Thoracic aorta (tissue), 1 donor: ENCODE results near the gene MBD1.

DNA sequence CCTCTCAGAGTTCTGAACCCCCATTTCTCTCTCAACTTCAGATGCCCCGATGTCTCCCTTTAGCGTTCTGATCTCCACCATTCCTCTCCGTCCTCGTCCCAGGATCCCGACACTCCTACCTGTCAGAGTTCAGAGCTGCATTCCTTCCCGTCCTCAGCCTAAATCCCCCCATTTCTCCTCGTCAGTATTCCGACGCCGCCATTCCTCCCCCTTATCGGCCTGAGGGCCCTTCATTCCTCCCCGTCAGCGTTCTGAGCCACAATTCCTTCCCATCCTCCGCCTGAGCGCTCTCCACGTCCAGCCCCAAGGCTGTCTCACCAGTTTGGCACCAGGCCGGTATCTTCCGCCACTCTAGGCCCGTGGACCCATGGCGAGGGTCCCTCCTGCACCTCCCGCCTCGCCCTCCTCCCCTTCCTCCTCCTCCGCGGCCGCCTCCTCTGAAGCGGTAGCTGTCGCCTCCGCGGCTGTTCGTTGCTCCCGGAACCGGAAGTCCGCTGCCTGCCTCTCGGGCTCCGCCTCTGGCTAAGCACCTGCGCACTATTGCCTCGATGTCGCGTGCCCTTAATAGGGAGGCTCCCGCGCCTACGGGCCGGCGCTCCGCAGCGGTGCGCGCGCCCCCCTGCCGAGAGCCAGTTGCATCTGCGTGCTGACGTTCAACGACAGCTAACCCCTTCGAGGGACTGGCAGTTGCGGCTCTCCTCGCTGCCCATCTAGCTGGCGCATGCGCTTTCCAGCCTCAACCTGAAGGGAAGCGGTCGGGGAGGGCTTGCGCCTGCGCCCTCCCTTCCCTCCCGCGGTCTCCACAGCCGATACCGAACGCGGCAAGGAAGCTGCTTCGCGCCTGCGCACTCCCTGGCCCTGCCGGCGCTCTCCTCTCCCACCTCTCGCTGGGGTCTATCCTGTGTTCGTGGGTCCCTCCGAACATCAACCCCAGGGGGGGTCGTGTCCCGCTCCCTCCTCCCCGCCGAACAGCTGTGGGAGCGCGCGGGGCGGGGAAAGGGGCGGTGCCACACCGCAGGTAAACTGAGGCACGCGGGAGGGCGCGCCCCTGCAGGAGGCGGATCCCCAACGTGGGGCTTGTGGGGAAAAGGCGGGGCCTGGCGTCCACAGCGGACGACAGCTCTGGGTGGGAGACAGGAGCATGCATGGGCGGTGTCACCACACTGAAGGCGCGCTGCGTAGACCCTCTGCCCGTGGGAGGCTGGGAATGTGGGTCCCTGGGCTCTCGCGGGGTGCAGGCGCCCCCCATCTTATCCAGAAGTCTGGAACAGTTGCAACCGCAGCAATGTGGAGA is at the start of gene MBD1:
TSS of gene MBD1 (minus strand) at position 479 of the 1,294 bp plus-strand sequence.
- RAMPAGE, long total RNA: start-site peak on the minus strand centred at position 444 of the sequence, 59 bp wide, 86 reads

DNA sequence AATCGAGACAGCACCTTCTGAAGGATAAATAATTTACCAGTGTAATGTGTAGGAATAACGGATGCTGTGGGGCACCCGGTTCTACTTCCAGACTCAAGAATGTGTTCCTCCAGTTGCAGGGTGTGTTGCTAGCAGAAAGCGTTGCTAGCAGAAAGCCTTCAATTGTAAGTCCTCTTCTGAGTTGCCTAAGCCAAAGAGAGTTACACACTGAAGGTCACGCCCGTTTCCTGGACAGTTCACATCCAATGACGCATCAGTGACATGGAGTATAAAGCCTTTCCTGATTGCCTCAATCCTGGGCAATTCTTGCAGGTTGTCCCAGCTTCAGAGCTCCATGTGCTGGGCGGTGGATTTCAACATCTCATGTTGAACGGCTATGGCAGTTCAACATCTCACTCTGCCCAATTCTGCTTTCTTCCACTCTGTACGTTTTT is 20.6 kb upstream of the CXXC1 start:
- RAMPAGE, long total RNA: no peak

GRCh38 chr18:50401966-50402524 is 27.2 kb downstream of the SKA1 start:
- RAMPAGE, long total RNA: no peak

DNA sequence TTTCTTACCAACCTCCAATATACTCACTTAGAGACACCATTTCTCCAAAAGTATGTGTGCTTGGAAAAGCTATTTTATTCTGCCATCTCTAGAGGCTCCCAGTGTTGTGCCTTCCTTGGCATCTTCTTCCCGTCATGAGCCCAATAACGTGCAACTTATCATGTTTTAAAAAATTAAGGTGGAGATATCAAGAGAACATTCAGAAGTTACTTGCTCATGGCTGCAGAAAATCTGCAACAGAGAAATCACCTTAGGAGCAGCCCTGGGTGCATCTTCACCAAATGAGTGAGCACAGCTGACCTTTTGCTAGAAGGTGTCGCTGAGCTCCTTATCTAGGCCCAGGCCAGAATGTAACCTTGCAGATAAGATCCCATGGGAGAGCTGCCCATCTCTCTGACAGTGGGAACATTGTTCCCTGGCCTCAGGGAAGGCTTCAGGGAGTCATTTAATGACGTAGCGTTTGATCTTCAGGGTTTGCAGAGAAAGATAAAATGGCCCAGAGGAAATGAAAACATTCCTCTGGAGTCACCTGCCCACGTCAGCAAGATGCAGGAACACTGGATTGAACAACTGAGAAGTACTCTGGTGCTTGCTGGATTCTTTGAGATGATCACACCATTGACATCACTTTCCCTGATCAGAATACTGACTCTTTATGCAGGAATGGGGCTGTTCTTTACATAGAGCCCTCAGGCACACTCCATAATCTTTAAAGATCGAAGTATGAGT is 51.5 kb downstream of the MAPK4 start:
- RAMPAGE, long total RNA: no peak

DNA sequence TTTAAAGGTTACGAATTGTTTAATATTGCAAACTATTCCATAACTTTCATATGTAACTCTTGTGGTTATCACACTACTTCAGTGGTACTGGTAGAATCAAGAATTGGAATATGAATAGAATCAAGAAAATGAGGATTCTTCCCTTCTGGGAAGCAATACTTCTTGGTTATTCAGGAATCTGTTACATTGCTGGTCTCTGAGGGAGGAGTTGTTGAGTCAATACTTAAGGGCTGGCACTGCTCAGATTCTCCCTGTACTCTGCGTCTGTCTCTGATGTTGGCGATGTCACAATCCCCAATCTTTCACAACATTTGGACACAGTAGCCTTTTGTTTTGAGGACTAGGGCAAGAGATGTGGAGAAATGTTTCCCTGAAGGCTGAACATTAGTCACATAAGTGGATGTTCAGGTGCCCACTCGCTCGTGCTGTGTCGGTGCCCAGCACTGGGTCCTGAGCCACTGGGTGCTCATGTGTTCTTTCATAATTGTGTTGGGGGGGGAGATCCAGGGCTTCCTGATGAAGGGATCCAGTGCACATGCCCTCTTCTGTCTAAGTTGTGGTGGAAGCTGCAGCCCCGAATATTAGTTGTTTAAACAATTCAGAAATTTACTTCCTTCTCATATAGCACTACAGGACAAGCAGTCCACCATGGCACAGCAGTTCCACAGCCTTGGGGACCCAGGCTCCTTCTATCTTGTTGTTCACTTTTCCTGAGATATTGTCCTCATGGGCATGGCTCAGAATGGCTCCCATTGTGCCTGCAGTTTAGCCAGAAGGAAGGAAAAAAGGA is 55.0 kb downstream of the MAPK4 start:
- RAMPAGE, long total RNA: no peak

- RAMPAGE, long total RNA: no peak
These were observed 93.8 kb downstream of the MAPK4 start for GRCh38 chr18:50653629-50654111.

DNA sequence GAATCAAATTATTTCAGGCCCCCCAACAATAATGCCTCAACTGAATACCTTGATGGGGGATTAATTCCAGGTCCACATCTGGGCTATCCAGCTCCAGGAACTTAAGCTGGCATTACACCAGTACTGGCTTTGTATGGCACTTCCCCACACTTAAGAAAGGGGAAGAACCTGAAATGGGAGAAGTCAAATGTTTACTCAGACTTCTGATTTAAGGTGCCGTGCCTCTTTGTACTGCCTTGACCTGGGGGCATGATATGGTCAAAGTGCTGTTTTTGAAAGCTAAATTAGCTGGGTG is 24.2 kb upstream of the ME2 start:
- RAMPAGE, long total RNA: no peak

GRCh38 chr18:51106912-51107366 is 76.9 kb downstream of the SMAD4 start:
- RAMPAGE, long total RNA: no peak

- RAMPAGE, long total RNA: no peak
These were observed 10.2 kb downstream of the MEX3C start for GRCh38 chr18:51187262-51187797.

- RAMPAGE, long total RNA: no peak
These were observed 228.4 kb upstream of the MEX3C start for GRCh38 chr18:51426008-51426208.

DNA sequence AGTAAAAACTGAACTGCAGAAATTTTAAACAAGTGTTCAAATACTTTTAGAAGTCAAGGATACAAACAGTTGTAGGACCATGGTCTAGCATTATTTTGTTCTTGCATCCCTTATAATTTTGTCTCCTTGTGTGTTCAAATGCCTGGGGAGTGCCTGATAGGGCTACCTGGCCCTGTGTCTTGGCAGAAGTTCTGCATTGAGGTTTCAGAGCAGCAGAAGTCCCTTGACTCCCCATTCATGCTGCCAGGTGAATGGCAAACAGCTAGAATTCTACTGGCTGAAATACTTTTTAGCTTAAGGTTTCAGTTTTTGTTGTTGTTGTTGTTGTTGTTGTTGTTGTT is 379.4 kb upstream of the MEX3C start:
- RAMPAGE, long total RNA: no peak

- RAMPAGE, long total RNA: no peak
These were observed 376 bp downstream of the DCC start for GRCh38 chr18:52340365-52340780.

GRCh38 chr18:52341805-52342378 is 1.9 kb downstream of the DCC start:
- RAMPAGE, long total RNA: no peak

- RAMPAGE, long total RNA: no peak
These were observed 15.0 kb upstream of the POLI start for GRCh38 chr18:54254242-54254857.

DNA sequence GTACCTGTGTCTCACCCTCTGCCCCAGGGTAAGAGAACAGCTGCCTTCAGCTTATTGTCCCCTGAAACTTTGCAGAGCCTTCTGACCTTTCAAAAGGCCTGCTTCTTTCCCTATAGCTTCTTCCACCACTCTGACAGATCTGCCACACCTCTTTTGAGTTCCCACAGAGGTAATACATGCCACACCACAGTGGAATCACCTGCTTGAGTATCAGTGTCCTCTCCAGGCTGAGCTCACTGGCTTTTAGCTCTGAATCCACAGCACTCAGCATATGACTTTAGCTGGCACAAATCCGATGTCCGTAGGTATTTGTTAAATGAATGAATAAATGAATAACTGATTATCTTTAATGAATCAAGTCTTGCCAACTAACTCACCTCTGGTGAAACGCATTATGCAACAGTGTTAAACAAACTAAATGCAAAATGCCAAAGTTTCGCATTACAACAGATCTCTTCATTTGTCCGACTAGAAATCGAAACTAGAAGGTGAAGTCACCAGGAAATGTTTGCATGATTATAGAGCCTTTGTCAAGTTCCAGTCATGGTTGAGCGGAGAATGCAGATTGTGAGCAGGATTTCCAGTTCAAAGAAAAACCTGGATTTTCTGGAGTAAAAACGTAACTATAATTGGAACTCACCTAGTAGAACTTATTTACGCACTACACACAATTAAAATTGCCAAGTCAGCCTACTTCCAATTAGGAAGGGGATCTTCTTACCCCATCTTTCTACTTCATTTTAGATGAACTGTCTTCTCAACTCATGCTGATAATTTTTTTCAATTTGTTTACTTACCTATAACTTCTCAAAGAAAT is 16.5 kb downstream of the DYNAP start:
- RAMPAGE, long total RNA: no peak

DNA sequence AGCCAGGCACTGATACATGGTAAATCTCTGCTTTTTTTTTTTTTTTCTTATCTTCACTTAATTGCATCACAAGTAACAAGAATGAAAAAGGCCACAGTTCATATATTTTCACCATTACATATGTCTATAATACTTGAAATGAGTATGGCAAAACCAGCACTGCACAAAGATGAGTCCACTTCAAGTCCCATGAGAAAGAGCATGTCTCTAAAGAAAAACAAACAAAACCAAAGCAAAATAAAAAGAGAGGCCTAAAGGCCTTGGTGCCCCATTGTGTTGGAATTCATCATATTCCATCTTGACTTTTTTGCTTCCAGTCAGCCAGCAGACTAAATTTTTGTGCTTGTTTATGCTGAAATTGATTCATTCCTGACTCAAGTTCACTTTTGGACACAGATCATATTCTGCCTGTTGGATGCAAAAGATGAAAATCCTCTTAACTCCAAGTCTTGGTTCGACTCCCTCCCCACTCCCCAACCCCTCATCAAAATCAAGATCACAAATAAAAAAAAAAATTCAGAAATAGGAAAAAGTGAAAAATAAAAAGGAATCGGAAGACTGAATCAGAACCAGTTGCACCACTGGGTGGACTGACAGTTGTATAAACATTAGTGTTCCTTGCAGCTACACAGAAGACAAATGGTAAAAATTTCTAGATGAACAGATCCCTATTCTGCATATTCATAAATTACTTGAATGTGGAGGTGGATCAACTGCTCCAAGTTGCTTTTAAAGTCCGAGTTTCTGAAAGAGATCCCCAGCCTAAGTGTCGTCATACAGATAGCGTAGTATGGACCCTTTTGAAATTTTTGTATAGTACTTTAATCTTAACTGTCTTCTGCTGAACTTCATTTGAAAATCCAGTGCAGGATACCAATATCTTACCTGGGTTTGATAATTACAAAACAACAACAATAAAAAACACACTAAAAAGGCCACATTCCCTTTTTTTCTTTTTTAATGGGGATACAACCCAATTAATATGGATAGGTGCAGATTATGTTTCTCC is 265.2 kb upstream of the CCDC68 start:
- RAMPAGE, long total RNA: no peak

DNA sequence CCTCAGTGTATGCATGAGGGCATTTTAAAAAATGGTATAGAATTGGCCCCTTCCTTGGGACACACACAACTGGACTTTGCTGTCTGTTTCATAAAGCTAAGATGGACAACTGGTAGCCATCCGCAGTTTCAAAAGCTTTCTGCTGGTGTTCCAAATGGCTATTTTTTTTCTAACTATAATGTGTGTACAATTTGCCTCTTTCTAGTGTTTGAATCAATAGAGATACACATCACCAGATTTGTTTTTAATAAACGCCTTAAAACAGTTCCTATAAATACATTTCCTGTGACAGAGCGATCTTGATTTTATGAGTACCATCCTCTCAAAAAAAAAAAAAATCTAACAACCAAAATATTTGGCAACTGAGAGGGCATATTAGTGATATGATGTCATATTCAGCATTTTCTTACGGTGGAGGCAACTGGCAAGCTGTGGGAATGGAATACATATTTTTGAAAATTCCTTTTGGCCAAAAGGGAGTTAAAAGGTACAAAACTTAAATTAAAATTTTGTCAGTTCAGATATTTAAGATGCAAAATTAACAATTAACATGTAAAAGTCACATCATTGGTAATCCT is 268.5 kb downstream of the TCF4 start:
- RAMPAGE, long total RNA: no peak

DNA sequence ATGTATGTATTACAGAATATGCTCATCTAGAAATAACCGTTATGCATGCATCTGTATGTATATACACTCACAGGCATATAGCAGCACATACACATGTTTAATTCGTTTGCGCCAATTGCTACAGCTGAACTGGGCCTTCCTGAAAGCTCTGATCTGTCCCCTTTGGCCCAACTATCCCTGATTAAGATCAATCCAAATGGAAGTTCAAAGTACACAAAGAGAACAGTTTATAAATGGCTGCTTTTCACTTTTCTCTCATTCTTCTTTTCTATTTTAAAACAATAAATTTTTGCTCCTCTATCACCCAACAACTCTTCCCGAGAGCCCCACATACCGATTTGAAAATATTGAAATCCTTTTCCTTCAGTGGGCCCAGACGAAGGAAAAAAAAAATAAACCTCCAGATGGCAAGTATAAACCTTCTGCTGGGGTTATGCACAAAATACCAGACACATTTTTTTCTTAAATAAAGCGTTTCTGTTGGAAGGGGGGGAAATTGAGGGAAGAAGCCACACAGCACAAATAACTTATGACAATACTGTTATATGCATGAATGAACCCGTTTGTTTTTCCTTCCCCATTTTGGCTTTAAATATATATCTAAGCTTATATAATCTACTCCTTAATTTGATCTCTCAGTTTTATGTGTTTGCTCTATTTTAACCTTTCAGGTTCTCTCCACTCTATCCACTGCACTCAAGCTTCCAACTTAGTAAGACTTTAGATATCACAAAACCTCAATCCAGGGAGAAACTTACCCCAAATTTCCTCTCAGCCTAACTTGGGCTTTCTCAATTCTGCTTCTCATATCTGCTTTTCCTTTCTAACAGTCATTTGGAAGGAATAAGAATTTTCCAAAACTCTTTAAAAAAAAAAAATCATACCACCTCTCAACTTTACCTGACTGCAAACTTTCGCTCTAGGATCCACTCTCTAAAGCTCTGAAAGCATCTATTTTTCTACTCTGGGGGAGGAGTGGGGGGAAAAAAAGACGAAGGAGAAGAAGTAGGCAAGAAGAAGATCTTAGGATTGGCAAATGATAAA is 267.2 kb downstream of the TCF4 start:
- RAMPAGE, long total RNA: no peak

DNA sequence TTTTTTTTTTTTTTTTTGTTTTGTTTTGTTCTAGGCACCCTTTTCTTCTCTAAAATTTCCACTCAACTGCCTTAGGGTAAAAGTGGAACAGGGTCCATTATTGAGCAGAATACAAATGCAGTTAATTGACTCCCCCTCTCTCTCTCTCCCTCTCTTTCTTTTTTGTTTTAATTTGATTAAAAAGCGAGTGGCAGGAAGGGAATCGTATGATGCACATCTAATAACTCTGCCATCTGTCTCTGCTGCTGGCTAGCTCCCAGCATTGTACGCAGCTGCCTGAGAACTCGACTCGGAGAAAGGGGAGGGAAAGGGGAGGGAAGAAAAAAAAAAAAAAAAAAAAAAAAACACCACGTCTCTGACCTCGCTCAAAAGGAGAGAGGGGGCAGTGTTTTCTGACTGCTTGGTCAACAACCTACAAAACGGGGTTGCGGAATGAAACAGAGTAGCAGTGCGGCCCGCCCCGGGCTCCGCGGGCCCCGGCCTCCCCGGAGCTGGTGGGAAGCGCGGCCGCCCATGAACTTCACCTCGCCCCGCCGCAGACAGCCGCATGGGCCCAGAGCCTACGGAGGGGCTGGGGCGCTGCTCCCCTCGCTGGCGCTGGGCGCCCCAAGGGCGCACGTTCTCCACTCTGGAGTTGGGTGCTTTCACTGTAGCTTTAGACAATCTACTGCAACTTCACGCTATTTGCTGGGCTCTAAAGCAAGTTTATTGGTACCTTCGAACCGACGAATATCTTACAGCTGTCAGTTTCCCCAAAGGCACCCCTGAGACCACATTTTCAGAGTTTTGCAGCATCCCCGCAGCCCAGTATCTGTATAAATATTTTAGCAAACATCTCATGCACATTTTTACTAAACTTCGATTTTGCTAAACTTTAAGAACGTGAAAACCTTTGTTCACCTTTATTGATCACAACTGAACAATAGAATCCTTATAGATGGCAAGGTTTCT is 265.6 kb downstream of the TCF4 start:
- RAMPAGE, long total RNA: no peak

DNA sequence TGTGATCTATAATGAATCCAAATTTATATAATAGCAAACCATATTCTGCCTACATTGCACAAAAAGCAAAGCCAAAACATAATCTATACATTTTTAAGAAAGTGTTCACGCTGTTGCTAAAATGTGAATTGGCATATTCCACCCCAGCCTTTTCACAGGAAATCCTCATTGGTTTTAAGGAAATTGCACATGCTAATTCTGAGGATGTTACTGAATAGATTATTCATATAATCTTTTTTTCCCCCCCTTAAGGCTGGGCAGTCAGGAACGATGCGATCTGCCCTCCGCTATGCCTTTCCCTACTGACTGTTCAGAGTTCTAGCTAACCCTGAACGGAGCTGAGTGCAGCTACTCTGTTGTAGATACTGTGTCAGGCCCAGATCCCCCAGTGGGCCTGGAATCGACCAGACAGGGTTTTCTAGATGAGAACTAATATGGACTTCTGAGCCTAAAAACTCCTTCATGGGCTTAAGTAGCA is 192.3 kb downstream of the TCF4 start:
- RAMPAGE, long total RNA: no peak